Diencephalon (tissue), 2 donors: ENCODE data around the genes VPS4B and HMSD.

- RAMPAGE, long total RNA = no peak
These were observed 3.6 kb downstream of the ZCCHC2 start for GRCh38 chr18:62526008-62527150.

- RAMPAGE, long total RNA = no peak
These were observed 82.6 kb upstream of the PHLPP1 start for GRCh38 chr18:62632739-62633190.

- RAMPAGE, long total RNA = no peak
These were observed 20.7 kb downstream of the PHLPP1 start for GRCh38 chr18:62735891-62736605.

- RAMPAGE, long total RNA = no peak
These were observed 36.0 kb downstream of the PHLPP1 start for GRCh38 chr18:62751137-62751924.

- RAMPAGE, long total RNA = no peak
These were observed 135.2 kb downstream of the PHLPP1 start for GRCh38 chr18:62850401-62851089.

DNA sequence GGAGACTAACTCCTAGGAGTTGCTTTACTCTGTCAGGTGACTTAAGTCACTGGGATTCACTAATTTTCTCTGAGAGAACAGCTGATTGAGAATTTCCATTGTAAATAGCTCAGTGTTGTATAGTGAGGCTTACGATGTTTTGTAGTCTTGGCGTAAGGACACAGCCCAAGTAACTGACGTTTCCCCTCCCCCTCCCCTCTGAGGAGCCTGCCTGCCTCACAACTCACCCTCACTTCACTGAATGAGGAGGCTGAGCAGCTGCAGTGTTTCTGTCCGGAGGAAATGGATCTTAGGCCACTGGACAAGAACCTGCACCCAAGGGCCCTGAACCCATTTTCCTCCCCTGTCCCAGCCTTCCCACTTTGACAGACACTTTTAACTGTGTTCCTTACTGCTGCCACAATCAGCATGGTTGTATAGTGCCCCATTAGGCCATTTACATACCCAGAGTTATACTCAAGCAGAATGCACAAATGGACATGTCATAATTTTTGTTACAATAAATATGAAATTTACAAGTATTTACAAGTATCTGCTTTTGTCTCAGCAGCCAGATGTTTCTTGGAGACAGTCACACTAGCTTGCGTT is 264.7 kb downstream of the PHLPP1 start:
- RAMPAGE, long total RNA = no peak

DNA sequence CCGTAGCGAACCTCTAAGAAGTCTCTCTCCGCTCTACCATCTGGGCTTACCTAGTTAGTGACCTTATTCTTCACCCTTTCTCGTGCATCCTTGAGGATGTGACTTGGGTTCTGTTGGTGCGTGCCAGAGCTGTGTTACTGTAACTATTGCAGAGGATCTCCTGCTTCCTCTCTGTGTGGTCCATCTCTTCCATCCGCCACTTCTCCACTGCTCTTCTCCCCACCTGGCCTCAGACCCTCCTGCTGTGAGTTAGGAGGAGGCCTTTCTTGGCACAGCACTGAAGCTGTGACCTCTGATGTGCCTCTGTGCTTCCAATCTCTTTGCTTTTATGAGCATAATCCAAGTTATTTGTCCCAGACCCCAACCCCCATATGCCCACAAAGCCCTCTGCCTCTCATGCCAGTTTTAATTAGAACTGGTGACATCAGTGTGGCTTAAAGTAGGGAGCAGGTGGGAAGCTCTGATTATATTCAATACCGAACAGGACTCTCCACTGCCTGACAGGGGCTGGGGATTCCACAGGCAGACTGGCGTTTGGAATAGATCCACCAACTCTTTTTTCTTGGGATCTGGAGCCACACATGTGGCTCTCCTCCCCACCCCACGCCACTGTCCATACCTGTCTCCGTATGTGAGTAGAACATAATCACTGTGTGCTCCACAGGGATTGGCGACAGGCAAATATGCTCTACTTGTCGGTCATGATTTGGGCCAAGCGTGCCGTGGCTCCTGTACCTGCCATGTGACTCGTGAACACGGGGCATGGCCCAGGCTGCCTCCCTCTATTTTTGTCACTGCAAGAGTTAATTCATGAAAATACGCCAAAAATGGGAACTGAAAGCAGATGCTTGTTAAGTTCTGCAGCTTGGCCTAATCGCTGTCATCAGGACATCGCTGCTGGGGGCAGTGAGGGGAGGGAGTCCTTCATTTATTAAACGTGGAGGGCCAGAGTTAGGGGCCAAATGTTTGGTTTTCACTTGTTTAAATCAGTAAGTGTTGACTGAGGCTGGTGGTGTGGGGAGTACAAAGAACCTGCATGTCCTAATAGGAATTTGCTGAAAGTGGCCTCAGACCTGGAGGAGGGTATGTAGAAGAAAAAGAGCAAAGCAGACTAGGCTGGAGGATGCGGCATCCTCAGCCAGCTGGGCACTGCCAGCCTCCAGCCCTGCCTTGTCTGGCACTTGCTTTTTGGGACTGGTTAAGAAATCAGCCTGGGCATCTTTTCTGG is 178.0 kb downstream of the BCL2 start:
- RAMPAGE, long total RNA = no peak

DNA sequence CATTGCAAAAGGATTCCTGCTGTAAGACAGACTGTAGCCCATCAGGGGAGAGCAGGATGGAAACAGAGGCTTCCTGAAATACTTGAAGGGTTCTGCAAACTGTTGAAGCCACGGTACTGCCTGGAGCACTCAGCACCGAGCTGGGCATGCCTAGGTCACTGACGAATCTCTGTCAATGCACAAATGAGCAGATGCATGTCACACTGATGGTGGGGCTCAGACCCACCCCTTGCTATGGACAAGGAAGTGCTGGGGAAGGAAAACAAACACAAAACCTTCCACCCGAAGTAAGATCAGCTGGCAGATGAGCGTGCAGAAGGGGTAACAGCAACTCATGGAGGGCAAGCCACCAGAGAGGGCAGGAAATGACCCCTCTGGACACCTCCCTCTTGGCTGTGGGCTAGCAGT is 136.7 kb downstream of the BCL2 start:
- RAMPAGE, long total RNA = no peak

DNA sequence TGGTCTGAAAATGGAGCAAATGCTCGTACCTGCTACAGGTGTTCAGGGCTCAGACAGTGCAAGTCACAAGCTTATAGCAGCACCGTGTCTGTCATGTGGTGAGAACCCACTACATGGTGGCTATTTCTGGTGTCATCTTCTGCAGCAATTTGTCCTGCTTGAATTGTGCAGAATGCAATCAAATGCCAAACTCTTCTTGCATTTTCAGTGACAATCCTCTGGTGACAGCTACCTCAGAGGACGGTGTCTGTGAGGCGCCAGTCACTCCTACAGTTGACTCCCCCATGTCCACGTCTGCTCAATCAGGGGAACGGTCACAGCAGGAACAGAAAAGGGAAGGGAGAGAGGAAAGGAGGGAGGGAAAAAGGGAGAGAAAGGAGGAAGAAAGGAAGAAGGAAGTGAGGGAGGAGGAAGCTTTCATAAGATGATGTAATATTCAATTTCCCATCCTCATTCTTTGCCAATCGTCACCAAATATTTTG is 122.2 kb downstream of the BCL2 start:
- RAMPAGE, long total RNA = no peak

DNA sequence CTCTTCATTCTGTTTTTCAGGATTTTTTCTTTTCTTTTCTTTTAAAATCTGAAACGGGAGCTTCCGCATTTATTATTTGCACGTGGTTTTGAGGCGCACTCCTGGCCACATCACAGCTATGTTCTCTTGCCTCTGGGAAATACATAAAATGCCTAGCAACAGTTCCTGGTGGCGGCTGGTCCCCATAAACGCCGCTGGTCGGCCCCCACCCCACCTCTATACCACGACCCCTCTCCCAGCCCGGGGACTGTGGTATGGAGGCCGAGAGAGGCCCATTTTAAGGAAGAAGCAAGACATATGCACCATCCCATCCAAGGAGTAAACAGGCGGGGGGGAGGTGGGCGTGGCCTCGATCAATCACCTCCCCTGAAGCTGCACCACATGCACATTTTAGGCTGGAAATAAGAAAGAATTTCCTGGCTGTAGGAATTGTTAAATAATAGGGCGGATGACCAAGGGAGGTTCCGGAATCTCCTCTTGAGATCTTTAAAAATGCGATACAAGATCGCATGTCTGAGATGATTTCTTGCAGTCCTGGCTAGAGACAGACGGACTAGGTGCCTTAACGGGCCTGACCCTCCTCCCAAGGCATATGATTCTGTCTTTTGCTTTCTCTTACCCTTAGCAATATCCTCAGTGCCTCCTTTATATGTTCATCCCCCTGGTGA is 82.5 kb downstream of the BCL2 start:
- RAMPAGE, long total RNA = no peak

- RAMPAGE, long total RNA = no peak
These were observed 66.4 kb downstream of the BCL2 start for GRCh38 chr18:63252987-63253838.

DNA sequence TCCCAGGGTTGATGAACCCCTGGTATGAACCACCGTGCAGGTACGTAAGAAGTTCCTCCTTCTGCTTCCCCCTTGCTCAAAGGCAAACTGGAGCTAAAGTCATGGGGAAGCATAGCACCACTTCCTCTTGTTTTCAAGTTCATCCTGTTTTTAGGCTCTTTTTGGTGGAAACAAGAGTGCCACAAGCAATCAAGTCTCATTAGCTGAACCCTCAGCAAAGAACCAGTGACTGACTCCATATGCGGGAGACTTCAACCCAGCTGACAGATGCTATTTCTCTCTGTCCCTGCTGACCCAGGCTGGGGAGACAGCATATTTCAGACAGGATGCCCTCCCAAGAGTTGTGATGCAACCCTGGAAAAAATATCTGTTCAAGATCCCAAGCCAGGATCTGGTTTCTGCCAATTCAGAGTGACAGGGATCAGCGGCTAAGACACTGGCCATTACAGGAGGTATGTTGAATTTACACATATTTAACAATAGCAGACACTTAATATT is 47.6 kb downstream of the BCL2 start:
- RAMPAGE, long total RNA = no peak

DNA sequence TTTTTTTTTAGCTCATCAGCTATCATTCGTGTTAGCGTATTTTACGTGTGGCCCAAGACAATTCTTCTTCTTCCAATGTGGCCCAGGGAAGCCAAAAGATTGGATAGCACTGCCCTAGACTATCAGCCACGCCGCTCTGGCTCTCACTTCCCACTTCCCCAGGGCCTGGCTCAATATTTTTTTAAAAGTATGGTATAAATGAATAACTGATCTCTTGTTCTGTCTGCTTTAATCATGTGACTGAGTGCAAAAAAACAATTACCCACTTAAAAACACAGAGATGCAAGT is 12.8 kb downstream of the BCL2 start:
- RAMPAGE, long total RNA = no peak

- RAMPAGE, long total RNA = no peak
These were observed 5.5 kb downstream of the VPS4B start for GRCh38 chr18:63416696-63417315.

DNA sequence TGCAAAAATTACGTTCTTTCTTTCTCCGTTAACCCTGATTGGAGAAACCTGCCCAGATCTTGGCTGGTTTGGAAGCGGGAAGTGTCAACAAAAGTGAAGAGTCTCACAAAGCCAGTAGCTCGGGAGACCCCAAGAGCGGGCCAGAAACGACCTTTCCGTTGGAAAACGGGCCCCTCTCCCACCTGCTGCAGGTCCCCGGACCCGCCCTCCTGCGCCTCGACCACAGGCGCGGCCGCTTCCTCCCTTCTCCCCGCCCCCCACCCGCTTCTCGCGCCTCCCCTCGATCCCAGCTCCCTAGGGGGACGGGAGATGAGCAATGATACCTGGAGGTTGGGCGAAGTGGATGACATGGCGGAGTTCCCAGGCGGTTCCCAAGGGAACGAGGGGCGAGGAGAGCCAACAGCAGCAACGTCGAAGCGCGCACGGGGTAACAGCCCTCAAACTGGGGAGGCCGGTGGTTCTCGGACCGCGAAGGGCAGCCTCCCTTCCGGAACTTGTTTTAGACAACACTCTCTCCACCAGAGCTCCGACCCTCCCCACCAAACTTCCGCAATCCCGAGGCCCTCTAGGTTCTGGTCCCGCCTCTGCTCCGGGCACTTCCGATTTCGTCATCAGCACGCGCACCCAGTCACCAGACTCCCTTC is at the start of gene VPS4B:
TSS of gene VPS4B (minus strand) at position 567 of the 644 bp plus-strand sequence.
- RAMPAGE, long total RNA = start-site peak on the minus strand centred at position 516 of the sequence, 107 bp wide, 778 and 794 reads in 2 replicates

- RAMPAGE, long total RNA = no peak
These were observed at the start of gene HMSD for GRCh38 chr18:63948922-63949700. Gene HMSD, plus strand, starts transcription at chr18:63949301.

DNA sequence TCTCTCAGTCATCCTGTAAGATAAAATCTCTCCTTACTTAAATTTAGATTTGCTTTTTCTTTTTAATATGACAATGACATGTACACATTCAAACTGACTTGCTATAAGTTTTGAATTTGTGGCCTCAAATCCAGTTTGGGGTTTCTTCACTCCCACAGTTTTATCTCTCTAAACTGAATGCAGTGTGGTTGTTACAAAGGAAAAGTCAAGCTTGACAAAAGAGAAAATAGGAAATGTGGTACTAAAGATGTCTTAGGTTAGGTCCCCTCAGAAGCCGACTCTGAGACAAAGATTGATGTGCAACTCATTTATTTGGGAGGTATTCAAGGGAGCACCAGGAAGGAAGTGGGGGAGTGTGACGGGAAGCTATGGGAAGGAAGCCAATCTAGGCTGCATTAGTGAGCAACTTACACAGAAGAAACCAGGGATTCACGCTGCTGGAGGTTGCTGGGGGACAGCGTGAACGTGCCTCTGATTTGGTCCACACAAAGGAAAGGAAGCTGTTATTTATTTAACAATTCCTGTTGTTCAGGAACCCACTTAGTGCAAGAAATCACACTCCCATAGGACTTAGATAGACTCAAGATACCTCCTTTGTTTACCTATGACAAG is 306.8 kb downstream of the SERPINB8 start:
- RAMPAGE, long total RNA = no peak

DNA sequence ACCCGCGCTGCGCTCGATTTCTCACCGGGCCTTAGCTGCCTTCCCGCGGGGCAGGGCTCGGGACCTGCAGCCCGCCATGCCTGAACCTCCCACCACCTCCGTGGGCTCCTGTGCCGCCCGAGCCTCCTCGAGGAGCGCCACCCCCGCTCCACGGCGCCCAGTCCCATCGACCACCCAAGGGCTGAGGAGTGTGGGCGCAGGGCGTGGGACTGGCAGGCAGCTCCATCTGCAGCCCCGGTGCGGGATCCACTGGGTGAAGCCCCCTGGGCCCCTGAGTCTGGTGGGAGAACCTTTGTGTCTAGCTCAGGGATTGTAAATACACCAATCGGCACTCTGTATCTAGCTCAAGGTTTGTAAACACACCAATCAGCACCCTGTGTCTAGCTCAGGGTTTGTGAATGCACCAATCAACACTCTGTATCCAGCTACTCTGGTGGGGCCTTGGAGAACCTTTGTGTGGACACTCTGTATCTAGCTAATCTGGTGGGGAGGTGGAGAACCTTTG is 145.3 kb upstream of the CDH7 start:
- RAMPAGE, long total RNA = no peak

- RAMPAGE, long total RNA = no peak
These were observed 144.9 kb upstream of the CDH7 start for GRCh38 chr18:65605950-65606297.

- RAMPAGE, long total RNA = no peak
These were observed 1.7 kb upstream of the DOK6 start for GRCh38 chr18:69399094-69399308.